GM23248 (cell line): ENCODE measurements around the genes ZNF566 and ZNF569.

GRCh38 chr19:36337212-36337623 is 41.8 kb downstream of the ZFP14 start:
- RAMPAGE, long total RNA: no peak

DNA sequence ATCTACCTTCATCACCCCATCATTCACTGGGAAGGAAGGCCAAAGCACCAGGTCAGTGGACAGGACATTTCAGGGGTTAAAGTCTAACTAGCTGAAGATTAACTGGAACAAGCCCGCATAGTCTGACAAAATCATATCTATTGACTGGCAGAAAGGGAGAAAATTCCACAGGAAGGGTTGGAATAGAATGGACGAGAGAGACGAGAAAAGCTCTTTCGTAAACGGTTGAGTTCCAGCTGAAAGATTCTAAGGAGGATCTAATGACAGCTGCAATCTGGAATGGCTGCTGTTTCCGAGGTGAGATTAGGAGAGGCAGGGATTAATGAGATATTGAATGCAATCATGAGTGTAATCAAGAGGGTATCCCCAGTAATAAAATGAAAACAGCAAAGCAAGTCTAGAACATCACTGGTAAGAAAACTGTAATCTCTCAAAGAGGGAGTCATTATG is 1.1 kb downstream of the ZFP14 start:
- RAMPAGE, long total RNA: no peak

- RAMPAGE, long total RNA: no peak
Observed at GRCh38 chr19:36488640-36489757, at the start of gene ZNF566. Gene ZNF566 (minus strand): TSS chr19:36489561.

- RAMPAGE, long total RNA: no peak
Observed at GRCh38 chr19:36605413-36606140, 464 bp downstream of the ZNF382 start.

GRCh38 chr19:36689262-36689705 is 1.9 kb downstream of the ZNF567 start:
- RAMPAGE, long total RNA: no peak

DNA sequence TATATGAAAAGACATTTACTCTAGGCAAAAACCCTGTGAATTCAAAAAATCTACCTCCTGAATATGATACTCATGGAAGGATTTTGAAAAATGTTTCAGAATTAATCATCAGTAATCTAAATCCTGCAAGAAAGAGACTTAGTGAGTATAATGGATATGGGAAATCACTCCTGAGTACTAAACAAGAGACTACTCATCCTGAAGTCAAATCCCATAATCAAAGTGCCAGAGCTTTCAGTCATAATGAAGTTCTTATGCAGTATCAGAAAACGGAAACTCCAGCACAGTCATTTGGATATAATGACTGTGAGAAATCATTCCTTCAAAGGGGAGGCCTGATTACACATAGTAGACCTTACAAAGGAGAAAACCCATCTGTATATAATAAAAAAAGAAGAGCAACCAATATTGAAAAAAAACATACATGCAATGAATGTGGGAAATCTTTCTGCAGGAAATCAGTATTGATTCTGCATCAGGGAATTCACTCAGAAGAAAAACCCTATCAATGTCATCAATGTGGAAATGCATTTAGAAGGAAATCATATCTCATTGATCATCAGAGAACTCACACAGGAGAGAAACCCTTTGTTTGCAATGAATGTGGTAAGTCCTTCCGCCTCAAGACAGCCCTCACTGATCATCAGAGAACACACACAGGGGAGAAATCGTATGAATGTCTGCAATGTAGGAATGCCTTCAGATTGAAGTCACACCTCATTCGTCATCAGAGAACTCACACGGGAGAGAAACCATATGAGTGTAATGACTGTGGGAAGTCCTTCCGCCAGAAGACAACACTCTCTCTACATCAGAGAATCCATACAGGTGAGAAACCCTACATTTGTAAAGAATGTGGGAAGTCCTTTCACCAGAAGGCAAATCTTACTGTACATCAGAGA is 31.9 kb downstream of the ZNF567 start:
- RAMPAGE, long total RNA: no peak

GRCh38 chr19:36771169-36771428 is 1.5 kb downstream of the ZNF850 start:
- RAMPAGE, long total RNA: no peak

GRCh38 chr19:36849494-36850631 is 813 bp upstream of the ZNF345 start:
- RAMPAGE, long total RNA: no peak

DNA sequence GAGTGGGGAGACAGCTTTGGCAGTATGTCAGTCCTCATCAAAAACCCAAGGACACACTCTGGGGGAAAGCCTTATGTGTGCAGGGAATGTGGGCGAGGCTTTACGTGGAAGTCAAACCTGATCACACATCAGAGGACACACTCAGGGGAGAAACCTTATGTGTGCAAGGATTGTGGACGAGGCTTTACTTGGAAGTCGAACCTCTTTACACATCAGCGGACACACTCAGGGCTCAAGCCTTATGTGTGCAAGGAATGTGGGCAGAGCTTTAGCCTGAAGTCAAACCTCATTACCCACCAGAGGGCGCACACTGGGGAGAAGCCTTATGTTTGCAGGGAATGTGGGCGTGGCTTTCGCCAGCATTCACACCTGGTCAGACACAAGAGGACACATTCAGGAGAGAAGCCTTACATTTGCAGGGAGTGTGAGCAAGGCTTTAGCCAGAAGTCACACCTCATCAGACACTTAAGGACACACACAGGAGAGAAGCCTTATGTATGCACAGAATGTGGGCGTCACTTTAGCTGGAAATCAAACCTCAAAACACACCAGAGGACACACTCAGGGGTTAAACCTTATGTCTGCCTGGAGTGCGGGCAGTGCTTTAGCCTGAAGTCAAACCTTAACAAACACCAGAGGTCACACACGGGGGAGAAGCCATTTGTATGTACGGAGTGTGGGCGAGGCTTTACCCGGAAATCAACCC is 8.1 kb upstream of the ZNF527 start:
- RAMPAGE, long total RNA: no peak

DNA sequence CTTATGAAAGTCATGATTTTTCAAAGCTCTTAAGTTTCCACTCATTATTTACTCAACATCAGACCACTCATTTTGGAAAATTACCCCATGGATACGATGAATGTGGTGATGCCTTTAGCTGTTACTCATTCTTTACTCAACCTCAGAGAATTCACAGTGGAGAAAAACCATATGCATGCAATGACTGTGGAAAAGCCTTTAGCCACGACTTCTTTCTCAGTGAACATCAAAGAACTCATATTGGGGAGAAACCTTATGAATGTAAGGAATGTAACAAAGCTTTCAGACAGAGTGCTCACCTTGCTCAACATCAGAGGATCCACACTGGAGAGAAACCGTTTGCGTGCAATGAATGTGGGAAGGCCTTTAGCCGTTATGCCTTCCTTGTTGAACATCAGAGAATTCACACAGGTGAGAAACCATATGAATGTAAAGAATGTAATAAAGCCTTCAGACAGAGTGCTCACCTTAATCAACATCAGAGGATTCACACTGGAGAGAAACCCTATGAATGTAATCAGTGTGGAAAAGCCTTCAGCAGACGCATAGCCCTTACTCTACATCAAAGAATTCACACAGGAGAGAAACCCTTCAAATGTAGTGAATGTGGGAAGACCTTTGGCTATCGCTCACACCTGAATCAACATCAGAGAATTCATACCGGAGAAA is 18.0 kb downstream of the ZNF527 start:
- RAMPAGE, long total RNA: no peak

GRCh38 chr19:37466507-37467646 is at the start of gene ZNF569:
Gene ZNF569 (minus strand): TSS chr19:37467444.
- RAMPAGE, long total RNA: no peak

DNA sequence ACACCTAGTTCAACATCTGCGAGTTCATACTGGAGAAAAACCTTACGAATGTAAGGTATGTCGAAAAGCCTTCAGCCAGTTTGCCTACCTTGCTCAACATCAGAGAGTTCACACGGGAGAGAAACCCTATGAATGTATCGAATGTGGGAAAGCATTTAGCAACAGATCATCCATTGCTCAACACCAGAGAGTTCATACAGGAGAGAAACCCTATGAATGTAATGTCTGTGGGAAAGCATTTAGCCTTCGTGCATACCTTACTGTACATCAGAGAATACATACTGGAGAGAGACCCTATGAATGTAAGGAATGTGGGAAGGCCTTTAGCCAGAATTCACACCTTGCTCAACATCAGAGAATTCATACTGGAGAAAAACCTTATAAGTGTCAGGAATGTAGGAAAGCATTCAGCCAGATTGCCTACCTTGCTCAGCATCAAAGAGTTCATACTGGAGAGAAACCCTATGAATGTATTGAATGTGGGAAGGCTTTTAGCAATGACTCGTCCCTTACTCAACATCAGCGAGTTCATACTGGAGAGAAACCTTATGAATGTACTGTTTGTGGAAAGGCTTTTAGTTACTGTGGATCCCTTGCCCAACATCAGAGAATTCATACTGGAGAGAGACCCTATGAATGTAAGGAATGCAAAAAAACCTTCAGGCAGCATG is 15.5 kb downstream of the ZNF570 start:
- RAMPAGE, long total RNA: no peak

- RAMPAGE, long total RNA: no peak
Observed at GRCh38 chr19:37594167-37594581, 418 bp downstream of the ZNF571 start.

GRCh38 chr19:37691609-37692543 is 27.7 kb downstream of the ZNF607 start:
- RAMPAGE, long total RNA: start-site peak on the minus strand at chr19:37692121-37692342, 12 and 14 reads in 2 replicates

GRCh38 chr19:37986402-37986891 is 79.4 kb downstream of the SIPA1L3 start:
- RAMPAGE, long total RNA: no peak

DNA sequence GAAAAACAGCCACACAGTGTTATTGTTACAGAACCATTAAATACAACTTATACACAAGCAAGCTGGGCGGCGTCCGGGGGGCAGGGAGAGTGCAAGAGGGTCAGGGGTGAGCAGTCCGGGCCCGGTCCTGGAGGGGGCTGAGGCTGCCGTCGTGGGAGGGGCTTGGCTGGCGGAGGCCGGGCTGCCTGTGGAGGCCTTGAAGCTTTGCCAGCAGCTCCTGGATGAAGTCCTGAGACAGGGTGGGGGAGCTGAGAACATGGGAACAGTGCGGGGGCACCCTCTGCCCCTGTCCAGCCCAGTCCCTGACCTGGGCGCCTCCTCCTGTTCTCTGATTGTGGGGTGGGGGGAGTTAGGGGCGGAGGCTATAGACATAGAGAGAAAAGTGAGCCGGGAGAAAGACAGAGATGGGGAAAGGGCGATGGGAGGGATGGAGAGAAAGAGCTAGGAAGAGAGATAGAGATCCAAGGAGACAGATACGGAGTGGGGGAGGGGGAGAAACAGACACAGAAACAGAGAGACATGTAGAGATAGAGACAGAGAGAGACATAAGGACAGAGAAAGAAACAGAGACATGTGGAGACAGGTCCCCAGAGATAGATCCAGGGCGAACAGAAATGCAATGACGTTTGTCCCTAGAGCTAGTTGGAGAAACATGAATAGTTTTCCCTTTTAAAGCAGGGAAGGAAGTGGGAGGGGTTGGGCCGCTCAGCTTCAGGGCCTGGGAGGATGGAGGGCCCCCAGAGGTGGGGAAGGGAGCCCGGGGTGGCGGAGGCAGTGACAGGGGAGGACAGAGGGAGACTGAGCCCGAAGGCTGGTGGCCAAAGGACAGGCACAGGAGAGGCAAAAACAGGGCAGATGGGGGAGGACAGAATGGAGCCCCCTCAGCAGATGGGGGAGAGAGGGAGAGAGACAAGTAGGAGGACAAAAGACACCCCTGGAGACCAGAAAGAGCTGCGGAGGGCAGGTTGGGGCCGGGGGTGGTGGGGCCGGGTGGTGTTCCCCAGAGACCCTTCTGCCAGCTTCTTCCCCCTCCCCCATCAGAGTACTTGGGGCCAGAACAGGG is 4.6 kb downstream of the PPP1R14A start:
- RAMPAGE, long total RNA: no peak

DNA sequence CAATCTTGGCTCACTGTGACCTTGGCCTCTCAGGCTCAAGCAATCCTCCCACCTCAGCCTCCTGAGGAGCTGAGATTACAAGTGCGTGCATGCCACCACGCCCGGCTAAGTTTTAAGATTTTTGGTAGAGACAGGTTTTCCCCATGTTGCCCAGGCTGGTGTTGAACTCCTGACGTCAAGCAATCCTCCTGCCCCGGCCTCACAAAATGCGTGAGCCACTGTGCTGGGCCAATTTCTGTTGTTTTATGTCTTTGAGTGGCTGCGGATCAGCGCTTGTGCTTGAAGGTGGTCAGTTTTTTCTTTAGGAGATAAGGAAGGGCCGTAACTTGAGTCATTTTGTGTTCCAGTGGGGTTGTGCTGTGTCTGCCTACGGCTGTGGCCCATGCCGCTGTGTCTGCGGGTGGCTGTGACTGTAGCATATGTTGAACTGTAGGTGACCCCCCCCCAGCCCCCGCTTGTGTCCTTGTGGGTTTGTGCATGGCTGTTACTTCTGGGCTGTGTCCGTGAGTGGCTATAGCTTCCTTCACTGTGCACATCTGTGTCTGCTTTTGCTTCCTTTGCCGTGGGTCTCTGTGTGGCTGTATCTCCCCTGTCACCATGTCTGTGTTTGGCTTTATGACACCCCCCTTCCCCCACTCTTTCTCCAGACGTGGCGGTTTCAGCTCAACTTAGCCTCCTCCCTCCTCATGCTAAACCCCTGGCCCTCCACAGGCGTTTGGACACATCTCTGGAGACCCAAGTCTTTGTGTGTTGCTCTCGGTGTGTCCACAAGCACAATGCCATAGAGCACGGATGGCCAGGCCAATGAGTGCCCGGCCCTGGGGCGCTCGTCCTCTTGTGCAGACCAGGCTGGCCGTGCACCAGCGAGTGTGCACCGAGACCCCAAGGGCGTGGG is 741 bp downstream of the PPP1R14A start:
- RAMPAGE, long total RNA: no peak

DNA sequence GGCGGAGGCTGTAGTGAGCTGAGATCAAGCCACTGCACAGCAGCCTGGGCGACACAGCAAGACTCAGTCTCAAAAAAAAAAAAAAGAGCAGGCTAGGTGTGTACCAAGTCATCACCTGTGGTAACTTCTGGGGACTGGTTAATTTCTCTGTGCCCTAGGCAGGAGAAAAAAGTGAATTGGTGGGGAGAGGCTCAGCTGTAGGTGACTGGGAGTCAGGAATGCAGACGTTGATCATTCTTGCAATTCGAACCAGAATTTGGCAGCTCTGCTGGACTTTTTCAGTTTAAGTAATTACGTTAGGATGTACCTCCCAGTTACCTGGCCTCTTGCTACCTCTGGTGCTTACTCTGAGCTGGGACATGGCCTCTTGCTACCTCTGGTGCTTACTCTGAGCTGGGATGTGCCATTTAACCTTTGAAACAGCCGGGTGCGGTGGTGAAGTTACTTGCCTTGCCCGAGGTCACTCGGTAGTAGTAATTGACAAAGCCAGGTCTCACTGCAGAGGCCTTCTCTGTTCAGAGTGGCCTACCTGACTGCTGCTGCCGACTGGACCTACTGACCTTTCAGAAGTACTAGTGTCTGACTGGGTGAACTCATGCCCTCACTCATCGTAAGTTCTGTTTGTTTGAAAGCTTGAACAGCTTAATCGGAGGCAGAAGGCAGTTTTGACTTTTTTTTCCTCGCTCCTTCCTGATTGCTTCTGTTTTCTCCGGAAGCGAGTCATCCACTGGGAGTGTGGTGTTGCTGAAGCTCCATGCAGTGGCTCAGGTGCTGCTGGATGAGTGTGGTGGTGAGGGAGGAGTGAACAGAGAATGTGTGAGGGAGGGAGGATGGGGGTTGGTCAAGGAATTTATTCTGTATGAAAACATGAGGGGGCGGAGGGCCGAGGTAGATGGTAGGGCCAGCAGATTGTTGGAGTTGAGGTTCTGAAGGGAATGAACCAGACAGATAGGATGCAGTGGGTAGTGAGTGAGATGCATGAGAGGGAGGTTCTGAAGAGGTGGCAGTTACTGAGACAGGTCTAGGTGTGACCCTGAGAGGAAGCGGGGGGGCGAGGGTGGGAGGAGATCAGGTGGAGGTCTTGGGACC is 2.6 kb downstream of the SPINT2 start:
- RAMPAGE, long total RNA: no peak

DNA sequence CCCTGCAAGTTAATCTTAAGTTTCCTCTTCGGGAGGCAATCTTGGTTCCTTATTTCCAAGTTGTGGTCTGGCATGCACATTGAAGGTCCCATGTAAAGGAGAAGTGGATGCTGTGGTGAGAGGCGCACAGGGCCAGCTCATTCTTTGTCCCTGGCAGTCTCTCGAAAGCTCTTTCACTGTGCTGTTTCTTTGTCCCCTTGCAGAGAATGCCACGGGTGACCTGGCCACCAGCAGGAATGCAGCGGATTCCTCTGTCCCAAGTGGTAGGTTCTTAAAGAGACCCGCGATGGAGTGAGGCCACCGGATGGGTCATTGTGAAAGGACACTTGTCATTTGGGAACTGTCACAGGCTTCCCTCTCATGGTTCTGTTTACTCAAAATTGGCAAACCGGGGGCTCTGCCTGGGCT is 16.4 kb upstream of the C19orf33 start:
- RAMPAGE, long total RNA: no peak

GRCh38 chr19:38316372-38316747 is 613 bp upstream of the YIF1B start:
- RAMPAGE, long total RNA: no peak